ENCODE data around the gene TH.

- PRO-cap, 2 experiments, result no peak in any of the 2 experiments
Observed at GRCh38 chr11:1863004-1863493, 10.2 kb downstream of the LSP1 start.

- PRO-cap, 2 experiments, result no peak in any of the 2 experiments
Observed at GRCh38 chr11:1864578-1865303, 11.9 kb downstream of the LSP1 start.

DNA sequence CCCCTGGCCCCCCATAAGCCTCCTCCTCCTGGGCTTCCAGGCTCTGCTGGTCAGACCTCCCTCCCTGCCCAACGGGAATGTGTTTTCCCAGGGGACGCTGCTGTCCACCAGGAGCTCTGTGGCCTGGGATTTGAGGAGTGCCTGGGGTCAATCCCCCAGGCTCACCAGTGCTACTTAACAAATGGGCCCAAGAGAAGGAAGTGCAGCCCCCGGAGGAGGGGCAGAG, 13.6 kb downstream of the LSP1 start:
- PRO-cap, 2 experiments, result no peak in any of the 2 experiments

DNA sequence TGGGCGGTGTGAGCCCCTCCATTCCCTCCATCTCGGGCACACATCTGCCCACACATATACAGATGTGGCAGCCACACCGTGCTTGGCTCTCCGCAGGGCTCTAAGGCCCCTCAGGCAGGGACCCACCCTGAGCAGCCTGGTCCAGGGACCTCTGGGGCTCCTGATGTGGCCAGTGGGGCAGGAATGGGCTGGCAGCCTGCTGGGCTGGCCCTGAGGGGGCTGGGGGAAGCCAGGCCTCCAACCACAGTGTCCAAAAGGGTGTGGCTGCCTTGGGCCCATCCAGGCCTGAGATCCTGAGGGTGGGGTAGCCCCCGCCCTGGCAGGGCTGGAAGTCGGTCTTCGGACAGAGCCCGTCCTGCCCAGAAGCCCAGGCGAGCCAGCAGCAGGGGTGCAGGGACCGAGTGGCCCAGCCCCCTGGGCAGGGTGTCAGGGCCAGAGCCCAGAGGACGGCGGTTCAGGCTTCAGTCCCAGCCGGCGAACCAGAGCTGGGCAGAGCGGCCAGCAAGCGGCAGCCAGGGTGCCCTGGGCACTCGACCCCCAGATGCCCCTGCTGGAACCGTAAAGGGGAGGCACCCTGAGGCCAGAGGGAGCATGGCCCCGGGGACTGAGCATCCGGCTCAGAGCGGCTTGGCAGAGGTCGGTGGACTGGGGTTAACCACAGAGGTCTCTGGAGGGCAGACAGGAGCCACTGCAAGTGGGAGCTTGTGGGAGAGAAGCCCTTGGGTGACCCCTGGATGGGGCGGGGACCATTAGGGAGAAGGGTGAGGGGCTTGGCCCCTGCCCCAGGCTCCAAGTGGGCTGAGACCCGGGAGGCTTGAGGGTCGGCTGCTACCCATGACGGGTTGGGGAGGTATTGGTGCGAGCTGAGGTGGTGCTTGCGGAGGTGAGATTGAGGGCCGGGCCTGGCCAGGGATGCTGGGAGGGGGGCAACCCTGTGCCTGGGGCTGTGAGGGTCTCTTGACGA, 15.7 kb downstream of the LSP1 start:
- PRO-cap, 2 experiments, result no peak in any of the 2 experiments

- PRO-cap, 2 experiments, result no peak in any of the 2 experiments
Observed at GRCh38 chr11:1876077-1877171, 15.3 kb downstream of the PRR33 start.

- PRO-cap, 2 experiments, result no peak in any of the 2 experiments
Observed at GRCh38 chr11:1892596-1893289, 1.0 kb upstream of the PRR33 start.

DNA sequence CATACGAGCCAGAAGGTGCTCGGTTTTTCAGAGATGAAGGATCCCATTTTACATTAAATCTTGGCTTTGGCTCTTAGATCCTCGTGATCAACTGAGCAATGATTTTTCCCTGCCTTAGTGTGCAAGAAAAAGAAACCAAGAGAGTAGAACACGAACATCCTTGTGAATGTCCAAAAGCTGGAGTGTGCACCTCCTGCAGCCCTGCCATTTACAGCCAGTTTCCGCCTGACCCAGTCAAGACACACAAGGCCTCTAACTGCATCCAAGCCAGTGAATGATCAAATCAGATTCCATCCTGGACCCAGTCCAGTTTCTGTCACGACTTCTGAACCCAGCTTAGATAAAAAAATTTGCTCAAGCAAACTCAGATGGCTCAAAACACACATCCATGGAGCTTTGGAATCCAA, 12.0 kb upstream of the PRR33 start:
- PRO-cap, 2 experiments, result no peak in any of the 2 experiments

- PRO-cap, 2 experiments, result no peak in any of the 2 experiments
Observed at GRCh38 chr11:1916864-1917599, 2.5 kb upstream of the TNNT3 start.

DNA sequence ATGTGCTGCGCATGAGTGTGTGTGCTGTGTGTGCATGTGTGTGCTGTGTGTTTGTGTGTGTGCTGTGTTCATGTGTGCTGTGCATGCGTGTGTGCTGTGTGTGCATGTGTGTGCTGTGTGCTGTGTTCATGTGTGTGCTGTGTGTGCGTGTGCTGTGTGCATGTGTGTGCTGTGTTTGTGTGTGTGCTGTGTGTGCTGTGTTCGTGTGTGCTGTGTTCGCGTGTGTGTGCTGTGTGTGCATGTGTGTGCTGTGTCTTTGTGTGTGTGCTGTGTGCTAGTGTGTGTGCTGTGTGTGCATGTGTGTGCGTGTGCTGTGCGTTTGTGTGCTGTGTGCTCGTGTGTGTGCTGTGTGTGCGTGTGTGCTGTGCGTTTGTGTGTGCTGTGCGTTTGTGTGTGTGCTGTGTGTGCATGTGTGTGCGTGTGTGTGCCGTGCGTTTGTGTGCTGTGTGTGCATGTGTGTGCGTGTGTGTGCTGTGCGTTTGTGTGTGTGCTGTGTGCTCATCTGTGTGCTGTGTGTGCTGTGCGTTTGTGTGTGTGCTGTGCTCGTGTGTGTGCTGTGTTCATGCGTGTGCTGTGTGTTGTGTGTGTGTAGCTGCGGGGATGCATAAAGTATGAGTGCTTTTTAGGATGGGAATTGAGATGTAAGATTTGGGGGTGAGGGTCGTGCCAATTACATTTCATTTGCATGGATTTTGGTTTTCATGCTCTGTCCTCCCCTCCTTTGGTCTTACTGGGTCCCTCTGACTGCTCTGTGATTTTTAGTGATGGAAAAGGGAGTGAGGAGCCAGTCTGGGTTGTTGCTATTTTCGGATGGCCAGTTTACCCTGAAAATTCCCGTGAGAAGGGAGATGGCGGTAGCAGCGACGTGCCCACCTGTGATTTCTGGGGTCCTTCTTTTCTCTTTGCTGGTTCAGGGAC, 7.4 kb downstream of the IGF2 start:
- PRO-cap, 2 experiments, result no peak in any of the 2 experiments

DNA sequence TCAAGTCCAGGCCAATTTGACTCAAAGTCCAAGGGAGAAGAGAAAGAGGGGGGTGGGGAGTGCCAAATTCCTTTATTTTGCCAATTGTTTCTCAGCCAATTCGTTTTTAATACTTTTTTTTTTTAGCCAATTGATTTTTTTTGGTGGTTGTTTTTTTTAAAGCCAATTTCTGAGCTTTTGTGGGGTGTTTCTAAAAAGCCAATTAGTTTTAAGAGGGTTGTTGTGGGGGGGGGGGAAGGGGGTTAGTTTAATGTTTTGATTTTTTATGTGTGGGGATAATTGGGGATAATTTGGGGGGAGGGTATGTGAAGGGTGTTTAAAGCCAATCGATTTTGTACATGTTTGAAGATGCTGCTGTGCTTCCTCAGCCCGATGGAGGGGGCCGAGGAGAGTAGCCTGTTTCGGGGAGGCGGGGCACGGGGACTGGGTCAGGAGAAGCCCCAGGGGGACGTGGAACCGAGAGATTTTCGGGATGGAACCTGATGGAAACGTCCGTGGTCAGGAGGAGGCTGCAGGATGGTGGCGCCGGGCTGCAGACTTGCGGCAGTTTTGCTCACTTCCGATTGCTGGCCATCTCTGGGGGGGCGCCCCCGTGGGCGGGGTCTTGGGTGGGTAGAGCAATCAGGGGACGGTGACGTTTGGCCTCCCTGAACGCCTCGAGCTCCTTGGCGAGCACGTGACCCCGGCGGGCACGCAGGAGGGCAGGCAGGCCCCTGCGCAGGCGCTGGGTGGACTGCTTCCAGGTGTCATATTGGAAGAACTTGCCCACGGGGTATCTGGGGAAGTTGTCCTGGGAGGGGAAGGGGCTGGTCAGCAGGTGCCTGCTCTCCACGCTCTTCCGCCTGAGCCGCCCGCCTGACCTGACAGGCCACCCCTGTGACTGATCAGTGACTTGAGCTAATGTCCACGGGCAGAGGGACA, 6.5 kb downstream of the IGF2 start:
- PRO-cap, 2 experiments, result no peak in any of the 2 experiments

- PRO-cap, 2 experiments, result no peak in any of the 2 experiments
Observed at GRCh38 chr11:2140750-2141521, 1.7 kb upstream of the IGF2 start.

DNA sequence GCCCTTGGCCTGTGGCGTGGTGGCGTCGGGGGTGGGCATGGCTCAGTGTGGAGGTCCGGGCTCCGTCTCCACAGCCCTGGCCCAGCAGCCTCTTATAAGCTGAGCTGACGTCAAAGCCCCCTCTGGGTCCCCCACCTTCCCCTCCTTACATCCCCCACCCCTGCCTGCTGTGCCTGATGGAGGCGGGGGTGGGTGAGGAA, at the start of gene TH:
TH (minus strand) TSS at position 68 of the 200 bp plus-strand sequence.
- PRO-cap, 2 experiments, result no peak in any of the 2 experiments

DNA sequence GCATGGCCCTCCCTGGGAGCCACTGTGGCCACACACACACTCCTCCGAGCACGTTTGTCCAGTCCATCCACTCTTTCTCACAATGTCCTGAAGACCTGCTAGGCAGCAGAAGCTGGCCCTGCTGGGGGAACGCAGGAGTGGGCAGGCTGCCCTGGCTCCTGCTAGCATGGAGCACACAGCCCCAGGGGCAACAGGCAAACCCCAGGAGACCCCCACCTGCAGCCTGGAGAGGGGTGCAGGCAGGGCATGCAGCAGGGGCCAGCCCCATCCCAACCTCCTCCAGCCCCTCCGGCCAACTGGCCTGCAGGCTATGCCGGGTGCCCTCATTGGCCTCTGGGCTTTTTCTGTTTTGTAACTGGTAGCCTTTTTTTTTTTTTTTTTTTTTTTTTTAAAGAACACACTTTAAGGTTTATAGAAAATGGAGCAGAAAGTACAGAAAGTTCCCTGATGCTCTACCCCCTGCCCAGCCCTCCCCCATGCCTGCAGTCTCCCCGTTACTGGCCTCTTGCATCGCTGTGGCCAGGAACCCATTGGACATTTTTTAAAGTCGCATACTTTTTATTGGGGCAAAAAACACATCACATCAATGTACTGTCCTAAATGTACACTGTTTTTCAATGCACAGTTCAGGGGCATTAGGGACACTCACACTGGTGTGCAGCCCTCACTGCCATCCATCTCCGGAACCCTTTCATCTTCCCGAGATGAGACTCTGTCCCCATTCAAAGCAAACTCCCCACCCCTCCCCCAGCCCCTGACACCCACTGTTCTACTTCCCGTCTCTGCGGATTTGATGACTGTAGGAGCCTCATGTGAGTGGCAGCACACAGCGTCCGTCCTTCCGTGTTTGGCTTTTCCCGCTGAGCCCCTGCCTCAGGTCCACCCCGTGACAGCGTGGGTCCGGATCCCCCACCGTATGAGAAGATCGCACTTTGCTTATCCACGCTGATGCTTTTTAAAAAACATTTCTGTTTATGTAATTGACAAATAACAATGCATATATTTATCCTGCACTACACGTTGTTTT, 41.6 kb upstream of the TH start:
- PRO-cap, 2 experiments, result no peak in any of the 2 experiments

DNA sequence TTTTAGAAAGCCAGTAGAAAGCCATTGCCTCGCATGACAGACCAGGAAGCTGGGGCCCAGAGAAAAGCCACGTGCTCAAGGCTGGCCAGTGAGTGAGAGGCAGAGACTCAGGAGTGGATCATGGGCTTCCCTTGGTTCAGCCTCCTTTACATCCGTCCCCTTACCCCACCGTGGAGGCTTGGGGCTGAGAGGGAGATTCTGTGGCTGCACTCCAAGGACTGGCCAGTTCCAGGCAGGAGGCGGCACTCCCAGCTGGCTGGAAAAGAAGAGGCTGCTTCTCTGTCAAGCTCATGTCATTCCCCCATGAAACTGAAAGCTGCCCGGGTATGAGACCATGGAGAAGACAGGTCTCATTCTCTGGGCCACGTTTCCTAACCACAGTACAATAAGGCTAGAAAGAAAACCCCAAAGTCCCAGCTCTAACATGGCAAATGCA, 6.6 kb upstream of the ASCL2 start:
- PRO-cap, 2 experiments, result no peak in any of the 2 experiments

DNA sequence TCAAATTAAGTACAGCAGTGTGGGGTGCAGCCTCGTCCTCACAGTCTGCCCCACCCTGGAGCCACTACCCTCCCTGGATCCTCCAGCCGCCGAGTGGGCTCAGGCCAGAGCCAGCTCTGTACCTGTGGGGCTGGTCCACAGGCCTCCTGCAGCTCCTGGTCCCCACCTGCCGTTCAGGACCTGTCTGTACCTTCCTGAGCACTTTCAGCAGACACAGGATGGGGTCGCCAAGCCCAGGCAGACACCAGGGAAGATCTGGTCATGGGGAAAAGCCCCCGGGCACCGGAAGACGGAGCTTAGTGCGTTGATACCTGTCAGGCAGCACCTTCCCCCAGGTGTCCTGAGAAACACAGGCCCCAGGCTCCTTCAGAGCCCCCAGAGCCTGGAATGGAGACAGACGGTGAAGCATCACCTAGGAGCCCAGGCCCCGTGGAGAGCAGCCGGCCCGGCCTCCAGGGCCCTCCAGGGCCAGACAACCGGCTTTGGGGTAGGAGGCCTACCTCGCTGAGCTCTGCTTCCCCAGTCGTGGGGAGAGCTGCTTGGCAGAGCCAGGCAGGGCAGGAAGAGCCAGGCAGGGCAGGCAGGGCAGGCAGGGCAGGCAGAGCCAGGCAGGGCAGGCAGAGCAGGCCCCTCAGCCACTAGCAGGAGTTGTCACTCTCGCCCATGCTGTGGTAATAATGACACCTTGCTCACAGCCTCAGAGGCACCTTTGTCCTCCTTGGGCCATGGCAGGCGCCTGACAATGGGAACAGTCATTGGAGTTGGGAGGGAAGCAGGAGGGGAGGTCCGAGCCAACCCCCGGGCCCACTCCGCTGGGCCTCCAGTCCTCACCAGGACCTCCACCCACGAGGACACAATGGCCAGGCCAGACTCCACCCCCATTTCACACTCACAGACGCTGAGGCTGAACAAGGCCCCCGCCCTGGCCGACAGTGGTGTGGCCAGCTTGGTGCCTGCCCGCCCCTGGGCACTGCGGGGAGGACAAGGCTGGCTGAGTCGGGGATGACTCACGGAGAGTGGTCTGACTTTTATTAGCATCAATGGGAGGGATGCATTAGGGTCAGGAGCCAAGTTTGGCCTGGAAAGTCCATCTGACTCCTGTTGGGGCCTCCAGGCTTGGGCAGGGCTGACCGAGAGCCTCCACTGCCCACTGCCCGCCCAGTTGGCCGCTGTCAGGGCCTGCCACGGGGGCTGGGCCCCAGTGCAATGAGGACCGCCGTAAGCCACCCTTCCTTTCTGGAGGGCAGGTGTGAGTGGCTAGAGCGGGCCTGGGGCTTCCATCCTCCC, 10.1 kb downstream of the TSPAN32 start:
- PRO-cap, 2 experiments, result no peak in any of the 2 experiments

GRCh38 chr11:2374803-2375083, 2.4 kb upstream of the CD81 start:
- PRO-cap, 2 experiments, result no peak in any of the 2 experiments

DNA sequence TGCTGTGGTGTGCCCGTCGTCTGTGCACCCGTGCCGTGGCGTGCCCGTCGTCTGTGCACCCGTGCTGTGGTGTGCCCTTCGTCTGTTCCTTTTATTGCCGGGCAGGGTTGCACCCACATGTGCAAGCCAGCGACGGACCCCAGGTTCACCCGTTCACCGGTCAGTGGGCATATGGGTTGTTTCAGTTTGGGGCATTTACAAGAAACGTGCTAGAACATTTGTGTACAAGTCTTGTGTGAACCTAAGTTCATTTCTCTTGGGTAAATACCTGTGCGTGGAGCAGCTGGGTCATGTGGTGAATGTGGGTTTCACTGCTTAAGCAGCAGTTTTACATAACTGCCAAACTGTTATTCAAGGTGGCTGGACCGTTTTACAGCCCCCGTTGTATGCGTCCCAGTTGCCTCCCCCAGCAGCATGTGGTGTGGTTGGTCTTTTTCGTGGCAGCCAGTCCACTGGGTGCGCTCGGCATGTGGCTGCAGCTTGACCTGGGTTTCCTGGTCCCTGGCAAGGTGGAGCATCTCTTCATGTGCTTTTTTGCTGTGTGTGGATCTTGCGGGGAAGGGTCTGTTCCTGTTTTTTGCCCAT, 8.6 kb downstream of the CD81 start:
- PRO-cap, 2 experiments, result no peak in any of the 2 experiments

GRCh38 chr11:2427106-2427648, 17.1 kb downstream of the TRPM5 start:
- PRO-cap, 2 experiments, result no peak in any of the 2 experiments

DNA sequence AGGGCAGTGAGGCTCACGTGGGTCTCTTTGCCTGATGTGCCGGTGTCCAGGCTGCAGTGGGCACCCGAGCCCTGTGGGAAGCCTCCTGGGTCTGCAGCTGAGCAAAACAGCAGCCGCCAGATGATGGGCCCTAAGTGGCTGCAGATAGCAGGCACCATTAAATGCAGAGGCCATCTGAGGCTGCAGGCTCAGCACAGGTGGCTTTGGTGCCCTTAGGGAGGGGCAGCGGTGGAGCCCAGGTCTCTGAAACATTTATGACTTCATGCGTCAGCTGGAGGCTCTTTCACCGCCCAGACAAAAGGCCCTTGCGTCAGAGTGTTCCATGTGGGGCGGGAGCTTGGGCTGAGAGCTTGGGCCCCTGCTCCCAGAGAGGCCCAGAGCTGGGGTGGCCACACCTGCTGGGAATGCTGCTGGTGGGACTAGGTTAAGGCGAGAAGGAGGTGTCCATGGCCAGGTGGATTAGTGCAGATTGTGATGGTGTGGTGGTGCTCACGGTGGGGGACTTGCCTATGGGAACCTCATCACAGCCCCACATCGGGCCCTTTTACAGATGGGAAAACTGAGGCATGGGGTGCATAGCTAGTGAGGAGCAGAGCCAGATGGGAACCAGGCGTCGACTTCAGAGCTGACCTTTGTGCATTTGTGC, 29.7 kb downstream of the KCNQ1 start:
- PRO-cap, 2 experiments, result no peak in any of the 2 experiments

DNA sequence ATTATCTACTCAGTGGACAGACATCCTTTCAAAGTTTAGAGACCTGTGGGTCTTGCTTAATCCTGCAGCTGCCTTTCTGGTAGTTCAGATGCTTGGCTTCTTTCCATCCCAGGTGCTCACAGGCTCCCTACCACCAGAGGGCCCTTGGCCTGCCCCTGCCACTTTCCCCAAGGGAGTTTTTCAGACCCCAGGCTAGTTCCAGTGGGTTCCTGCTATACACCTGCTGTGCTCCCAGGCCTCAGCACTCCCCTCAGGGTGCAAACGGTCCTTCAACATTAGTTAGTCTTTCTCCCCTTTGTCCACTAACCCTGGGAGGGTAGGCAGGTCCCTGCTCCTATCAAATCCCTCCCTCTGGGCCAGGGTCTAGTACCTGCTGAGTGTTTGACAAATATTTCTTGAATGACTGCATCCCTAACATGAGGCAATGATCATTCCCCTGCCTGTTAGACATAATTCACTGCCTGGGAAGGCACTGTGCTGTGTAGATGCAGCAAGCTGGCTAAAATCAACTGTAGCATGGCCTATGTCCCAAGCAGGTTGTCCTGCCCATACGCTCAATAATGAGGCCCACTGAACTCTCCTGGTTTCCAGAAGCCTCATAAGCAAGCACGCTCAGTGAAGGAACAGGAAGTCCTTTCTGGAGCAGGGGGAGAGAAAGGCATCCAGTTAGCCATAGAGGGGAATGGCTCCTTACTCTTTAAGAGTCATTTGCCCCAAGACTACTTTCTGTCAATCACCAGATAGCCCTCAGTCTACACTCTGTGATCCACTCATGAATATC, 193.0 kb downstream of the CDKN1C start:
- PRO-cap, 2 experiments, result no peak in any of the 2 experiments

Data from Metastatic Liver Carcinoma in the Adrenal Gland (tissue), 2 donors.